Mesenteric fat pad (tissue), 1 donor: ENCODE measurements around the genes COQ6, VSX2, NPC2 and AREL1.

GRCh38 chr14:73764328-73765306, 4.5 kb upstream of the MIDEAS start:
- PRO-cap: no peak

DNA sequence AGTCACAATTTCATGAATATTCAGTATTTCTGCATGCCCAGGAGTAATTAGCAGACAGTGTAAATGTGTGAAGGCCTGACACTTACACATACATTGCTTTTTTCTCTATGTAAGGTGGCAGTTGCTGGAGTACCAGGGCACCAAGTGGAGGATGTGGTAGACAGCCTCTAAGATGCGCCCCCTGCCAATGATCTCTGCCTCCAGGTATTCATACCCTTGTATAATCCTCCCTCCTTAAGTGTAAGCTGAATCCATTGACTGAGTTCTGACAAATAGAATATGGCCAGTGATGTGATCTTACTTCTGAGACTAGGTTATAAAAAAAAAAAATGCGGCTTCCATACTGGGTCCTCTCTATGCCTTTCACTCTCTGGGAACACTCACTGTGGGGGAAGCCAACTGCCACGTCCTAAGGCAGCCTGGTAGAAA, 28.8 kb upstream of the MIDEAS start:
- PRO-cap: no peak

- PRO-cap: no peak
Measured at GRCh38 chr14:73833616-73834003, 18.0 kb upstream of the PTGR2 start.

DNA sequence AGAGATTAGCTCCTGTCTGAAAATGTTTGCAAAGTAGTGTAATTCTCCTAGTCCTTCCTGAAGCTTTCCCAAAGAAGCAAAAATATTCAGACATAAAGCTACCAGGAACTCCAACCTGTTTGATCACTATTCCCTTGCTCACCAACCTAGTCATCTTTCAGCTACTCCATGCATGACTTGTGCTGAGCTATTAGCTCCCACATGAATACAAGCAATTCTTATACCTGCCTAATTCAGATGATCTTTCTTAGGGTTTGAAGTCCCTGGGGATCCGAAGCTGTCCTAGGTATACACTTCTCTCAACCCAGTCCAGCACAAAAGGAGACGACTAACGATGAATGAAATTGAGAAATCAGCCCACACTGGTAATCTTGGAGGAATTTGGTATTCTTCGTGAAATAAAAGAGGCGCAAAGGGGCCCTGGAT, 665 bp upstream of the PTGR2 start:
- PRO-cap: no peak

DNA sequence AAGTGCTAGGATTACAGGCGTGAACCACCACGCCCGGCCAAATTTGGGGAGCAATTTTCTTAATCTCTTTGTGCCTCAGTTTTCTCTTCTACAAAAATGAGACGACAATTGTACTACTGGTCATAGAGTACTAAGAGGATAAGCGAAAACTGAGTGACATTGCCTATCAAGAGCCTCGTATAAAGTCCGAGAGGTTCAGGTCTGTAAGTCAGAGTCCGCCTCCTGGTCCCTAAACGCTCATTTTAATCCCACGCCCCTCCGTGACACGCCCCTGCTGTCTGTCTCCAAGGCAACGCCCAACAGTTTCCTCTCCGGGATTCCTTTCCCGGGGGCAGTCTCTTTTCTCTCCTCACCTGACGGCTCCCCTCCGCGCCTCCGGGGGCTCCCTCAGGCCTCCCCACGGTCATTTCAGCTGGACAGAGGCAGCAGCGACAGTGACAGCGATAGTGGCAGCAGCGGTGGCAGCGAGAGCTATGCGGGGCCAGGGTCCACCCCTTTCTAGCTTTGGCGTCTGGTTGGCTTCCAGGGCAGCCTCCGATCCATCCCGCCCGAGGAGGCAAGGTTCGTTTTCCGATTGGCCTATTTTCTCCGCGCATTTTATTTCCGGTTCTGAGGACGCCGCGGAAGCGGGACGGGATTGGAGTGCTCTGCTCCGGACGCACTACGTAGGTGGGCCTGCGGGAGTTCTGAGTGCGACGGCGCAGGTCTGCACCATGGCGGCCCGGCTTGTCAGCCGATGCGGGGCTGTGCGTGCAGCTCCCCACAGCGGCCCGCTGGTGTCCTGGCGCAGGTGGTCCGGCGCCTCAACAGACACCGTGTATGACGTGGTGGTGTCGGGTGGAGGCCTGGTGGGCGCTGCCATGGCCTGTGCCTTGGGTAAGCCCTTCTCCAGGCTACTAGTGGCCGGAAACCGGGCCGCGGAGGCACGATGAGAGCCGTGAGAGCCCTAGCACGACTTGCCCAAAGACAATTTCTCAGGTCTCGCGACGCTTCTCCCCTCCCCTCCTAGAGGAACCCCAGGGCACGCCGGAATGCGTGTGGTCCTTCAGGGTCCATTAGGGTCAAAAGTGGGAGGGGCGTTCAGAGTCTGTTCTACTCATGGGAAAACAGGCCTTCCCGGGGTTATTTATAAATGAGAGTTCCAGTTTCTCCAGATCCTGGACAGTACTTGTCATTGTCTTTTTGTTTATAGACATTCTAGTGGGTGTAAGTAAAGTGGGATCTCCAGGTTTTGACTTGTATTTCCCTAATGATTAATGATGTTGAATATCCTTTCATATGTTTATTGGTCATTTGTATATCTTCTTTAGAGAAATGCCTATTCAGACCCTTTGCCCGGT, at the start of gene COQ6:
COQ6 (plus strand) TSS at position 683 of the 1,340 bp plus-strand sequence.
- PRO-cap: bidirectional peak, plus-strand start at position 689 of the sequence, minus-strand start at position 442 of the sequence

GRCh38 chr14:73960991-73961726, 11.1 kb downstream of the COQ6 start:
- PRO-cap: no peak

- PRO-cap: no peak
Measured at GRCh38 chr14:74239168-74239535, at the start of gene VSX2. Gene VSX2 (plus strand): TSS chr14:74239449.

DNA sequence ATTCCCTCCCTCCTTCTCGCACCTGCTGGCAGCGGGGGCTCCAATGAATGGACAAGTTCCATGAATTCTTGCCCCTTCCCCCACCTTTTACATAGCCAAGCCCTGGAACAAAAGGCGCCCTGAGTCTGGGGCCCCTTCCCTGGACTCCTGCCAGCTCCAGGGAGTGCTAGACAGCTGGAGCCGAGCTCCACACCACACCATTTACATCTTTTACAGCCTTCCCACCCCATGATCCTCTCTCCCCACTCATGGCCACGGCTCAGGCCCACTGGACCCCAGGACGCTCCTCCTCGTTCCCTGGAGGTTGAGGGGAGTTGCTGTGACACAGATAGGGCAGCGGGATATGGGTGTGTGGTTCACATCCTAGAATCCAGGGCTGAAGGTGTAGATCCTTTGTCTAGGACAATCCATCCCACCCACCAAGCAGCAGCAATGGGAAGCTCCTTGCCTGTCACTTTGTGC, 21.7 kb upstream of the VRTN start:
- PRO-cap: no peak

- PRO-cap: no peak
Measured at GRCh38 chr14:74398694-74398900, 27.4 kb downstream of the SYNDIG1L start.

- PRO-cap: unidirectional peak, minus-strand start at chr14:74493281; unidirectional peak, plus-strand start at chr14:74493765
Measured at GRCh38 chr14:74492687-74493904, at the start of gene NPC2. Gene NPC2 (minus strand): TSS chr14:74493305.

GRCh38 chr14:74499556-74500017, 6.0 kb downstream of the ISCA2 start:
- PRO-cap: no peak

DNA sequence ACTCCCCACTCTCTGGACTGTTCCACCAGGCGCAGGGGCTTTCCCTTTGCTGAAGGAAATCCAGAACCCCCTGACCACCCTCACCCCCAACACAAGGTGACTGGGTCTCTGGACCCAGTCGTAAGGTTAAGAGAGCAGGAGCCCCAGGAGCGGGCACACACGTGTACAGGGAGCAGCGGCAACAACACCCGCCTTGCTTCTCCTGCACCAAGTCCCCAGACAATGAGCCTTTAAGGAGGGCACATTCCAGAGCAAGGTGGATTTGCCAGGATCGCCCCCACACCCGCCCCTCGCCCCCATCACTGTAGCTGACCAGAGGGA, 30.7 kb downstream of the ISCA2 start:
- PRO-cap: no peak

GRCh38 chr14:74594713-74595618, 17.1 kb downstream of the LTBP2 start:
- PRO-cap: no peak

- PRO-cap: no peak
Measured at GRCh38 chr14:74609263-74609505, 2.9 kb downstream of the LTBP2 start.

- PRO-cap: no peak
Measured at GRCh38 chr14:74610727-74611323, 1.2 kb downstream of the LTBP2 start.

DNA sequence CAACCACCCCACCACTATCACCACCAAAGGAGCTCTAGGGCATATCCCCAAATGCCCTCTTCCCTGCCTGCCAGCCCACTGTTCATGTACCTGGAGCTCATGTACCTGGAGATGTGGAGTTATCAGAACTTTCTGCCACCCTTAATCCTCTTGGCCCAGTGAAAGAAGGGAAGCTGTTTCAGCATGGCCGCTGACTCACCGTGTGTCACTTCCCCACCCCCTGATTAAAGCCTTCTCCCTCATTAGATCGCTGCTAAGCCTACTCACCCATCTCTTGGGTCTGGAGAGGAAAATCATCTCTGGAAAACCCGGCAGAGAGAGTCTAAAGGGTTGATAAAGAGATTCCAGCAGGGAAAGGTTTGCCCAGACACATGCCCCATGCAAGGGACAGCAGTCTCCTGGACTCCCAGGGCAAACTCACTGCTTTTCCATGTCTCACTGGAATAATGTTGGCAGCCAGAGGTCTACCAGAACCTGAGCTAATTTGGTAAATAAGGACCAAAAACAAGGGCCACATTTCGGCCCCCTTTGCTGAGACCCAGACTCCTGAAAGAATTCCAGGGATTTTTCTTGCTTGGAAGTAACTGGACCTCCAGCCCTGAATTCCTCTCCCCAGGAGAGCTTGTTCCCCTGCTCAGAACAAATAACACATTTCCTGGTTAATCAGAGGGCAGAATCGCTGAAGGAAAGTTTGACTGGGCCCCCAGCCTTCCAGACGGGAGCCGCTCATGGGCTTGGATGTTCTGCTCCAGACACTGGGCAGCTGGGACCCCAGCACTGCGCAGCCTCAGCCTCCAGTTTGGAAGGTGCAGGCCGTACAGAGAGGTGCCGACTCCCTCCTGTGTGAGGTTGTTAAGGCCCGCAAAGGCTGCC, 4.7 kb upstream of the LTBP2 start:
- PRO-cap: no peak

DNA sequence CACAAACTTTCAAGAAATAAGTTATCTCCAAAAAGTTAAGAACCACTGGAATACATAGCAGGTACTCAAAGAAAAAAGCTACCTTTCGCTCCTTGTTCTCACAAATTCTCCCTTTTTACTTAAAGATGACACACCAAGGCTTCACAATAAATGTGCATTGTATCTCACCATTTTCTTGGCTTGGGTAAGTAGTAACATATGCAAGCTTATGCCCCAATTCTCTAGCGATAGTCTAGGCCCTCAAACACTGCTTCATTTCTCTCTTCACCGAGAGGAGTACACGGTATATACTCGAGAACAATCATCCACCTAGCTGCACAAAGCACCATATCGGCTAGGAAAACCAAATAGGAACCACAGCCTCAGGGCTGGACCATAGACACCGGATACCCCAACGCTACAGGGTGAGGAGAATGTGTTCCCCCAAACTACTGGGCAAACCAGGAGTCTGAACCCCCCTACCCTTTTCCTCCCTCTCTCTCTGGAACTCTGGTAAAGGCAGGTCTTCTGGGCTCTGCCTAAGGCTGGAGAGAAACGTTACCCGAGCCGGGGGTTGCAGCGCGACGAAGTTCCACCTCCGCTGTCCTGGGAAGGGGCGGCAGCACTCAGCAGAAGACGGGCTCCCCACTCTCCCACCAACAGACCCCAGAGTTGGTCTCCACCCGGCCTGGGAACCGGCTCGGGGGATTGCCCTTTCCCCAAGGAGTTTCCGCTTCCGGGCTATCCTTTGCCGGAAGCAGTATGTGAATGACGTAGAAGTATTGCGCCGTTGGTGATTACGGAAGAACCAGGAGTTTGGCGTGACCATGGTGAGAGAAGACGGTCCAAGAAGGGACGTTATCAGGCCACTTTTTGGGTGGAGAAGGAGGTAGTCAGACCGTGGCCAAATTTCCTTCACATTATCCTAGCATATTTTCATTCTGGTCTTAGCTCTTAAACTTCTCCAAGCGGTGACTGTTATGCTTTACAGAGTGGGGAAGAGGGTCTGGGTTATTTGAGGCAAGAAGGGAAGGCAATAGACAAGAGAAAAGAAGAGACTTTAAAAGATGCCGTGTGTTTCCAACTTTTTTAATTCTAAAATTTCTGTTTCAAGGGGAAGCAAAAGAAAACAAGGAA, at the start of gene AREL1:
AREL1 (minus strand) TSS at position 689 of the 1,116 bp plus-strand sequence.
- PRO-cap: bidirectional peak, plus-strand start at position 790 of the sequence, minus-strand start at position 689 of the sequence

- PRO-cap: no peak
Measured at GRCh38 chr14:74778433-74778744, 15.3 kb downstream of the YLPM1 start.

DNA sequence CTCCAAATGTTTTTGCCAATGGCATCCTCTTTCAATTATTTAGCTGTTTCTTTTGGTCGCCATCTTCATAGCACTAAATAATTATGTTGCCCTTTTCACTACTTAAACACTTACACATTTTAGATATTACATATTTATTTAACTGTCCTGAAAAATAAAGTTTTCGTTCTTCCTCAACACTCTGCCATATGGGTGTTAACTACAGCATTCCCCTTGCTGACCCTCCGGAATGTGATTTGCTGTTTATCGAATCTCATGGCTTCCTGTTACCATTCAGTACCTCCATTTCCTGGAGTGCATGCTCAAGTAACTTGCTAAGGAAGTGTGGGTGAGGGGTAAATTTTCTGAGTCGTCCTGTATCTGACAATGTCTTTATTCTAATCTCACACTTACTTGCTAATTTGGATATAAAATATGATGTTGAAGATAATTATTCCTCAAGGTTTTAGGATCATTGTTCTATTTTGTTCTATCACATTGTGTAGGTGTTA, 29.5 kb downstream of the YLPM1 start:
- PRO-cap: no peak

DNA sequence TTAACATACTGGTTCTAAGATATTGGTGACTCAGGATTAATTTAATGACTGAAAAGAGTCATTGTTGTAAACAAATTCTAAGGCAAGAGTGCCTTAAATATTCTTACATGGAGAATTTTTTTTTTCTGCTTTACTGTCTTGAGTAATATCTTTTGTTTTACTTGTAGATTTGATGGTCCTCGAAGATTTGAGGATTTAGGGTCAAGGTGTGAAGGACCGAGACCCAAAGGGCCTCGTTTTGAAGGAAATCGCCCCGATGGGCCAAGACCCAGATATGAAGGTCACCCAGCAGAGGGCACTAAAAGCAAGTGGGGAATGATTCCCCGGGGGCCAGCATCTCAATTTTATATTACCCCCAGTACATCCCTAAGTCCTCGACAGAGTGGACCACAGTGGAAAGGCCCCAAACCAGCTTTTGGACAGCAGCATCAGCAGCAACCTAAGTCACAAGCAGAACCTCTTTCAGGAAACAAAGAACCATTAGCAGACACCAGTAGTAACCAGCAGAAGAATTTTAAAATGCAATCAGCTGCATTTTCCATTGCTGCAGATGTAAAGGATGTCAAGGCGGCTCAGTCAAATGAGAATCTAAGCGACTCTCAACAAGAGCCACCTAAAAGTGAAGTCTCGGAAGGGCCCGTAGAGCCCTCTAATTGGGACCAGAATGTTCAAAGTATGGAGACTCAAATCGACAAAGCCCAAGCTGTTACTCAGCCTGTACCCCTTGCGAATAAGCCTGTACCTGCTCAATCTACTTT, 34.5 kb downstream of the YLPM1 start:
- PRO-cap: no peak